Hematopoietic multipotent progenitor cell (in vitro differentiated cells): ENCODE measurements around the genes FASTKD3, SEMA5A and CCT5.

DNA sequence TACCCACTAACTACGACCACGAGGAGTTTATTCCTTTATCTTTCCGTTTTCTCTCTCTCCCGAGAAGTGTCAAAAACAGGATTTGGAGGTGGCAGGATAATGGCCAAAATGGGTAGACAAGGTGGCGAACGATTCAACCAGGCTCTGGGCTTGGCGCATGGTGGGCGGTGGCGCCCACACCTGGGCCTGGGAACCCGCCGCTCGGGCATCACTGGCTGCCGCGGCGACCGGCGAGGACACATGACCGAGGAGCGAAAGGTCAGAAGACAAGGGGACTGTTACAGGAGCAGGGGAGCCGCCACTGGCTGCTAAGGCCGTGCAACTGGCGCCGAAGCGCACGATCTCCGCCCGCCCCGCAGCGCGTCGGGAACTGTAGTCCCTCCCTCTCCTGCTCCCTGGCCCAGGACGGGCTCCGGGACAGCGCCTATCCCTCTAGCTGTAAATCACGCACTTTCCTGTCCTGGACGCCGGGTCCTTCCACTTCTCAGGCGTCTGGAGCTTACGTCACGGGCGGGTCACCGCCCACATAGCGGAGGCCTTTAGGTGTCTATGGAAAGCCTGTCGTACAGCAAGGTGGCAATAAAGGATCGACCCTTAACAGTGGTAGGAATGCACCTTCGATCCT, 477 bp upstream of the ICE1 start:
- CAGE, long polyA plus RNA, result no peak

- CAGE, long polyA plus RNA, result no peak
Observed at GRCh38 chr5:6582918-6584078, 49.5 kb downstream of the NSUN2 start.

DNA sequence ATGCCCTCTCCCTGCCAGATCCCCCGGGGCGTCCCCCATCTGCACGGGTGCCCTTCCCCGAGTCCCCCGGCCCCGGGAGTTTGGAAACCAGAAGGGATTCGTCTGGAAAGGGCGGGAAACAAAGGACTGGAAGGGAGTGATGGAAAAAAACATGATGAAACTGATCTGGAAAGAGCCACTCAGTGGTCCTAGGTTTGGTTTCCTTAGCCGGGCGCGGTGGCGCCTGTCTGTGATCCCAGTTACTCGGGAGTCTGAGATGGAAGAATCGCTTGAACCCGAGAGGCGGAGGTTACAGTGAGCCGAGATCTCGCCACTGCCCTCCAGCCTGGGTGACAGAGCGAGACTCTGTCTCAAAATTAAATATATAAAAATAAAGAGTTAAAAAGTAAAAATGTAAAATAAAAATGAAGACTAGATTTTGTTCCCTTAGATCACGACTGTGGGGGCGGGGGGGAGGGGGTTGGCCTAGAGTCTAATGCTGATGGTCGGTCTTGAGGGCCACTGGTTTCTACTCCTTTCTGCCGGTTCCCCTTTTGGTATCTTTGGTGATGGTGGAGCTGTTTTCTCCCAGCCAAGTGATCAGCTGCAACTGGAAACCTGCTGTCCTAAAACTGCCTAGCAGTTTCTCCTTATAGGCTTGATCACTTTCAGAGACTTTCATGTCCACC, 869 bp downstream of the SRD5A1 start:
- CAGE, long polyA plus RNA, result no peak

GRCh38 chr5:6656355-6656878, 23.2 kb downstream of the SRD5A1 start:
- CAGE, long polyA plus RNA, result no peak

- CAGE, long polyA plus RNA, result no peak
Observed at GRCh38 chr5:6674162-6674630, 39.0 kb upstream of the TENT4A start.

DNA sequence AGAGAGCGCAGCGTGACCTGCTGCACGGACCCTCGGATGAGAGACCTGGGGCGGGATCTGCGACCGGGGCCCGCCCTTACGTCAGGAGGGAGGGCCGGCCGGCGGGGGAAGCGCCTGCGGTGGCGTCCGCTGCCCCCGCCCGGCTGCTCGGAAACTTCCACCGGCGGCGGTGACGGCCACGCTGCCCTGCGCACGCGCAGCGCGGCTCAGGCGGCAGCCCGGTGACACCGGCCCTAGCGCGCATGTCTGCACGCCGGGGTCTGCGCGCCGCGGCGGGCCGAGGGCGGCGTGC, 455 bp upstream of the TENT4A start:
- CAGE, long polyA plus RNA, result no peak

DNA sequence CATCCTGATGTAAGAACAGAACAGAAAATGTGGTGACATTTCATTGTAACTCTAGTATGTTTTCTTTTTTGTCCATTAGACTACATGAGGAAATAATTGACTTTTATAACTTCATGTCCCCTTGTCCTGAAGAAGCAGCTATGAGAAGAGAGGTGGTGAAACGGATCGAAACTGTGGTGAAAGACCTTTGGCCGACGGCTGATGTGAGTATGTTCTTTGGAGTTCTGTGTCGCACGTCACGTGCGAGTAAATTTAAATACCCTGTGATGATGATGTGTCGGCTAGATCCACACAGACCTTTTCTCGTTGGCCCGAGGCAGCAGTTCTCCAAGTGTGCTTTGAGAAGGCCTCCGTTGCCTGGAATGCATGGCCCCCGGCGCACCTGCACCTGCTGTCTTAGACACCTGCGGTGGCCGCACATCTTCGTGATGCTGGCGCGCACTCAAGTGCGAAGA, 24.2 kb downstream of the TENT4A start:
- CAGE, long polyA plus RNA, result no peak

DNA sequence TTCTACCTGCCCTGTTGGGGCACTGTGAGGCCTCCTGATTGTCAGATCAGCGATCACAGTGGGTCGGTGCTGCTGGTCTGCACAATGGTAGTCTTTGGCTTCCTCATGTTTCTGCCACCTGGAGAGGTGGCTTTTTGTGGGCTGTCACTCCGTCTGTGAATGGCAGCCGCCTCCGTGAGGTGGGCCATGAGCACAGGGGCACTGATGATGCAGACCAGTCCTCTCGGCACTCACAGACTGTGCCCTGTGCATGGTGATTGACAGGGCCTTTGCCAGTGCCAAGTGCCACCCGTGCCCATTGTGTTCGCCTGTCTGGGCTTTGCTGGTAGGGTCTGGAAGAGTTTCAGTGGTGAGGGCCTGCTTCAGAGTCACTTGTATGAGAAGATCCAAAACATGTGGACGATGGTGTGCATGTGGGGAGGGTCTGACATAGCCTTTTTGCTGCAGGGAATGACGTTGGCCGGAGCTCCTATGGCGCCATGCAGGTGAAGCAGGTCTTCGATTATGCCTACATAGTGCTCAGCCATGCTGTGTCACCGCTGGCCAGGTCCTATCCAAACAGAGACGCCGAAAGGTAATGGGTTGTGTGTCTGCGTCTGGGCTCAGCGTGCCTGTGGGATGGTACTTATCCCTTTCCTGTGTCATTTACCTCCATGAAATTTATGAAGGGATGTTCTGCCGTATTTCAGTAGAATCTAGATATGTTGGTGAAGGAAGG, 34.9 kb downstream of the TENT4A start:
- CAGE, long polyA plus RNA, result no peak

DNA sequence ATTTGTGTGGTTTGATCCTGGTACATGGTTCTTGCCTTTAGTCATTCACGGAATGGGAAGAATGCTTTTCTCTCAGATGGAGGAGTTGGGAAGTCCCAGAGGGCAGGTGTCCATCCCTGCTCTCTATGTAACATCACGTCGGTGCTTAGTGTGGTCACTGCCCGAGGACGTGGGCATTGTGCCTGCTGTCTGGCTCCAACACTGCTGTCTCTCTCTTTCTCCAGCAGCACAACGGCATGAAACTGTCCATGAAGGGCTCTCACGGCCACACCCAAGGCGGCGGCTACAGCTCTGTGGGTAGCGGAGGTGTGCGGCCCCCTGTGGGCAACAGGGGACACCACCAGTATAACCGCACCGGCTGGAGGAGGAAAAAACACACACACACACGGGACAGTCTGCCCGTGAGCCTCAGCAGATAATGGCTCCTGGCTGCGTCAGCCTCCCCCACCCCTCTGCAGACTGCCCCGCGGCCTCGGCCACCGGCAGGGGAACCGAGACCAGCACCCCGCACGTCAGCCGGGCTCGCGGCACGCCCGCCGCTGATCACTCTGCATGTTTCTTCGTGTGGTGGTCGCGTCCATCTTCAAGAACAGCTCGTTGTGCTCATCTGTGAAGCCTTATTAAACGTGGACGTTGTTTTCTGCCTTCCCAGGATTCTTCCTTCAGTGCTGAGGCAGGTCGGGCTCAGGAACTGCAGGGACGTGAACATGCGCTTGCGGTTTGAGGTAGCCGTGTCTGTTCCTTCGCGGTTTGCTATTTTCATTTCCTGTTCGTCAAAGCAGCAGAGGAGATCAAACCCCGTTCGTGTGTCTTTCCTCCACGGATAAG, 41.5 kb downstream of the TENT4A start:
- CAGE, long polyA plus RNA, result no peak

GRCh38 chr5:6755355-6756004, 42.2 kb downstream of the TENT4A start:
- CAGE, long polyA plus RNA, result no peak

DNA sequence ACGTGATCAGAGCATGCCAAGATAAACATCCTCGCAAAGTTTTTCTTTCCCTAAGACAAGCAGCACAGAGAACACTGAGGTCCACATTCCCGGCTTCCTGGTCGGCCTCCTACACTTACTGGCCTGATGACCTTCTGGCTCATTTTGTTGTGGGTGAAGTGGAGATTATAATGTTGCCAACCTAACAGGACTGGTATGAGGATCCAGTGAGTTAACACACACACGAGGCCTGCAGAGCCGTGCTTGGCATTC, 186.0 kb downstream of the TENT4A start:
- CAGE, long polyA plus RNA, result no peak

DNA sequence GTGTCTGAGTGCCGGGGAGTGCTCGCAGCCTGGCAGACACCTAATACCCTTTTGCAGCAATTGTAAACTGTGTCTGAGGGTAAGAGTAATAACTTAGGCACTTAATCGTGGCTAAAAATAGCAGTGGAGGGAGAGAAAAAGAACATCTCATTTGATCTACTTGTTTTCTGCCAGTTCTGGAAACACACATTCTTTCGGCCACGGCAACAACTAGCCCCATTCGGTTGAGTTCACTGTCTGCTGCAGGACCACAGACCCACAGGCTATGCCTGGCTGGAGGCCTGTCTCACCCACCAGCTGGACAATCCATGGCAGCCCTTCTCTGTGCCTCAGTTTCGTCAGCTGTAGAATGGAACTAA, 16.5 kb downstream of the ADCY2 start:
- CAGE, long polyA plus RNA, result no peak

DNA sequence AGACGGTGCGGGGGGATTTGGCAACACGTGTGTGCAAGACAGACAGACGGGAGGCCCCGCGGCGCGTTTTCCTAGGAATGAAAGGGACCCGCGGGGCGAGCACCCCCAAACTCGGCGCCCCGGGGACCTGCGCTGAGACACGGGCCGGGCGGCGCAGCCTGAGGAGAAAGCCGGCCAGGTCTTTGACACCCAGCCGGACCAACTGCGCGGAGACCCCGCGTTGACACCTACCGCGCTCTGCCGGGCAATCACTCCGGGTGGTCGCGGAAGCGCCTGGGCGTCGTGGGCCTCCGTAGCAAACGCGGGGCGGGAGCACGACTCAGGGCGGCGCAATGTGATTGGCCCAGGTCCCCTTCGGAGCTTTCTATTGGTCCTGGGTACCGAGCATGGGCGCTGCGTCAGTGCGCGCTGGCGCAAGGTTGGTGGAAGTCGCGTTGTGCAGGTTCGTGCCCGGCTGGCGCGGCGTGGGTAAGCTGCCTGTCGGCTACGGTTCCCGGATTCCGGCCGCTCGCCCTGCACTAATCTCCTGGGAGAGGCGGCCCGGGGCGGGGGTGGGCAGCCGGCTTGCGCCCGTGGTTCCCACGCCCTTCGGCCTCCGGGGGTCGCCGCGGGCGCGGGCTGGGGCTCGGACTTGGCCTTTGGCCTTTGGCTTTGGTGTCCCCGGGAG, at the start of gene FASTKD3:
TSS of gene FASTKD3 (minus strand) at position 284 of the 667 bp plus-strand sequence.
- CAGE, long polyA plus RNA, result start-site peak on the plus strand centred at position 434 of the sequence, 48 bp wide, 1,056 reads

DNA sequence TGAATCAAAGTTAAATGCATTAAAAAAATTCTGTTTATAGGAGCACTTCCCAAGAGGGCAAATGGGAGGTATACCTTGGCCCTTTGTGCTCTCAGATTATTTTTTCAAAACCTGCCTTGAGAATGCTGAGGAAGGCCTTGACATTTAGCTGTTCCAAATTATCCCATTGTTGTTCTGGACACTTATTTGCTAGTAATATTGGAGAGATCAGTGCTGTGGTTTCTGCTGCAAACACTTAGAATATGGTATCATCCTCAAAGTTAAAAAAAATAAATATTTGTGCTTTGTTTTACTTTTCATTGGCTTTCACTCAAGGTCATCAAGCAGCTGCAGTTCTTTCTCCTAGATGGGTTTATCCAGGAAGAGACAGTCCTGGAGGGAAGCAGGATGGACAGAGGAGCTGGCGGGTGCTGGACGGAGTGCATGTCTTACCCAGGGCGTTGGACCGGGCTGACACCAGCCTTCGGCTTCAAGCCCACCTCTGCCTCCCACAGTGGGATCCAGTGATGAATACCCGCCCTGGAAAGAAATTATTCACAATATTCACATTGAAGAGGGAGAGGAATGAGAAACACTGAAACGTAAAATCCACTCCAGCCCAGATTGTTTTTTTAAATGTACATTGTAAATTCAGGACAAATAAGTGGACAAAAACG, 193.6 kb downstream of the MTRR start:
- CAGE, long polyA plus RNA, result no peak

DNA sequence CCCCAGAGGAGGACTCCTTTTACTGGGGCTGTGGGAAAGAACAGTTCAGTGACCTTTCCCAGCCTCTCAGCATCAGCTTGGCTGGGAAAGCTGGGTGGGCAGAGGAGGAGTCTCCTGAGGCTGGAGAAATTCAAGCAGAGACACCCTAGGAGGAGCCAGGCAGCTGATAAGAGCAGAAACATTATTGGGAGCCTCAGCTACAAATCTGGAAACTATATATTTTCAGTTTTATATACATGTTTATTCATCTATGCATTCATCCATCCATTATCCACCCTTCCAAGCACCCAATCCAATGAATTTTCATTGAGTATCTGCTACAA, 485.4 kb downstream of the SEMA5A start:
- CAGE, long polyA plus RNA, result no peak

GRCh38 chr5:9545551-9545922, 338 bp downstream of the SEMA5A start:
- CAGE, long polyA plus RNA, result no peak

DNA sequence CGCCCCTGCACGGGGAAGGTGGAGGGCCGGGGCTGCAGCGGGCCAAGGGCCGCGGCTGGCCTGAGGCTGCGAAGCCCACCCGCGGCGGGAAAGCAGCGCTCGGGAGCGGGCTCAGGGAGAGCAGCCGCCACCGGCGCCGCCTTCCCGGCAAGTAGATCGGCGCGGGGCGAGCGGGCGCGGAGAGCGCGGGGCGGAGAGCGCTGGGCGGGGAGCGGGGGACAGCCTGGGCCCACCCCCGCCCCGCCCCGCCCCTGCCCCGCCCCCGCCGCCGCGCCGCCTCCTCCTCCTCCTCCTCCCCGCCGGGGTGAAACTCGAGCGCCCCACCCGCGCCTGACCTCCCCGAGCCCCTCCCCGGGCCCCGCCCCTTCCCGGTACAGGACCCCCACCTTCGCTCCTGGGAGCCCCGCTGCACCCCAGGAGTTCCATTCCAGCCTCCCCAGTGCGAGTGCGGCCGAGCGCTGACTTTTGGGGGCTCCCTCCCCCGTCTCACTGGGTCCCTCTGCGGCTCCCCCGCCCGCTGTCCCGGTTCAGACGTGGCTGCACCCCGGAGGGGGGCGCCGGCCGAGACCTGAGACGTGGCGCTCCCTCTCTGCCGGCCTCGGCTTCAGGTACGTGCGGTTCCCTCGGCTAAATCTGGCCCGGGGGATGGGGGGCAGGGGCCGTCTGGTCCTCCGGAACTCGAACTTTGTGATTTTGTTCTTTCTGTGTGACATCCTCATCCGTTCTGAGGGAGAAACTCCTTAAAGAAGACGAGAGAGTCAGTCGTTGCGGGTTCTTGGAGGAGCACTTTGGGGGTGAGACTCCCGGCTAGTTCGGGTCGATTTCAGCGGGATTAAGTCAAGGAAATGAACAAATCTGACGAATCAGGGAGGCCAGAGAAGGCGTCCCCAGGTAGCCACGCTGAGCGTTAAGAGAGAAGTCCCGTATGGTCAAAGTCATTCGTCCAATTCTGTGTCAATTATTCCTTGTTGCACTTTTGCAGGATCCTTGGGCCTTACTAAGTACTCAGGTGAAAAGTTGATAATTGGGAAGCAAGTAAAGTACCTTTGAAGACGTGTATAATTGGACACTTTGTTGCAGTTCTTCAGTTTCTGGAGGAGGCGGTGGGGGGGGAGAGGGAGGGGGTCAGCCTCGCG, at the start of gene SEMA5A:
TSS of gene SEMA5A (minus strand) at position 153 of the 1,136 bp plus-strand sequence.
- CAGE, long polyA plus RNA, result no peak

- CAGE, long polyA plus RNA, result no peak
Observed at GRCh38 chr5:9553642-9554159, 7.8 kb upstream of the SEMA5A start.

GRCh38 chr5:10250072-10250824, at the start of gene CCT5:
TSS of gene CCT5 (plus strand) at chr5:10250280.
- CAGE, long polyA plus RNA, result start-site peak on the plus strand at chr5:10250256-10250336, 391 reads

GRCh38 chr5:10265182-10266101, 15.4 kb downstream of the CCT5 start:
- CAGE, long polyA plus RNA, result no peak